ENCODE data around the genes EPHB3, SENP2 and RFC4.

- PRO-cap, 2 experiments: no peak in any of the 2 experiments
- RAMPAGE, long total RNA, 5 experiments: no peak in any of the 5 experiments
These were observed 6.6 kb downstream of the ABCC5 start for GRCh38 chr3:184011052-184011480.

- PRO-cap, 2 experiments: no peak in any of the 2 experiments
- RAMPAGE, long total RNA, 5 experiments: no peak in any of the 5 experiments
These were observed 7.1 kb downstream of the EIF2B5 start for GRCh38 chr3:184142141-184142804.

GRCh38 chr3:184241025-184242456 lies 7.2 kb downstream of the ALG3 start:
- PRO-cap, 2 experiments: no peak in any of the 2 experiments
- RAMPAGE, long total RNA, 5 experiments: no peak in any of the 5 experiments

GRCh38 chr3:184315891-184316240 lies 1.5 kb downstream of the EIF4G1 start:
- PRO-cap, 2 experiments: no peak in any of the 2 experiments
- RAMPAGE, long total RNA, 5 experiments: no peak in any of the 5 experiments

DNA sequence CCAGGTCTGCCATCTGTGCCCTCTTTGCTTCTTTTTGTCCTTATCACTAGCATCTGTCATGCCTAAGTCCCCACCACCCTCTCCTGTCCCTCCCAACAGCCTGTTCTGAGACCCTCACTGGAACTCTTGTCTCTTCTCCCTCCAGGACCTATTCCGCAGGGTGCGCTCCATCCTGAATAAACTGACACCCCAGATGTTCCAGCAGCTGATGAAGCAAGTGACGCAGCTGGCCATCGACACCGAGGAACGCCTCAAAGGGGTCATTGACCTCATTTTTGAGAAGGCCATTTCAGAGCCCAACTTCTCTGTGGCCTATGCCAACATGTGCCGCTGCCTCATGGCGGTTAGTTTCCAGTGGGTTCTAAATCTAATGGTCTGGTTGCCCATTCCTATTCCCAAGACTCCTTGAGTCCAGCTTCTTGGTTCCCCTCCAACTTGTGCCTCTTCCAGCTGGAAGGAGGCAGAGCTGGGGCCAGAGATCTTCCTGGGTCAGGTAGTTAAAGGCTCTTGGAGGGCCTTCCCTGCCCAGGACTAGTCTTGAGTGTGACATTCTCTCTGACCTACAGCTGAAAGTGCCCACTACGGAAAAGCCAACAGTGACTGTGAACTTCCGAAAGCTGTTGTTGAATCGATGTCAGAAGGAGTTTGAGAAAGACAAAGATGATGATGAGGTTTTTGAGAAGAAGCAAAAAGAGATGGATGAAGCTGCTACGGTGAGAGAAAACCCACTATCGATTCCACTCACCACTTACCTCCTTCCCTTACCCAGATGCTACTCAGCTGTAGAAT lies 9.4 kb downstream of the EIF4G1 start:
- PRO-cap, 2 experiments: peak in 1 of 2 experiments; most common minus-strand start position 183 of the sequence (in 1)
- RAMPAGE, long total RNA, 5 experiments: no peak in any of the 5 experiments

DNA sequence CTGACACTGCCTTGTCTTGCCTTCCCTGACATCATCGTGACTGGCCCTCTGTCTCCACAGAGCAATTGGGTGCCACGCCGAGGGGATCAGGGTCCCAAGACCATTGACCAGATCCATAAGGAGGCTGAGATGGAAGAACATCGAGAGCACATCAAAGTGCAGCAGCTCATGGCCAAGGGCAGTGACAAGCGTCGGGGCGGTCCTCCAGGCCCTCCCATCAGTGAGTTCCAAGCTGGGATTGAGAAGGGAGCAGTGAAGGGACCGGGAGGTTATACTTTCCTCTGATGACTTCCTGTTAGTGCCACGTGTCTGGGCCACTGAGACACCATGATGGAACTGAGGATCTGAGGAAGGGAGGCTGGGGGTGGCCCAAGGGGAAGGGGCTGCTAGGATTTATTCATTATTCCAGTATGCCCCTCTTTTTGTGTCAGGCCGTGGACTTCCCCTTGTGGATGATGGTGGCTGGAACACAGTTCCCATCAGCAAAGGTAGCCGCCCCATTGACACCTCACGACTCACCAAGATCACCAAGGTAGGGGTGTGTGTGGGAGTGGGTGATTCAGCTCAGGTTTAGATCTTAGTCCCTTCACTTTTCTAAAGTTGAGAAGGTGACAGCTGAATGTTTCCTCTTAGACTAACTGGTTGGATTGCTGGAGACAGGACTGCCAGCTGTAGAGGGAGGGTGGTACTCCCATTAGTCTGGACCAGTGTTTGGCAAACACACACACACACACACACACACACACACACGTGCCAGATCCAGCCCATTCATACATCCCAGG lies 11.2 kb downstream of the EIF4G1 start:
- PRO-cap, 2 experiments: no peak in any of the 2 experiments
- RAMPAGE, long total RNA, 5 experiments: no peak in any of the 5 experiments

GRCh38 chr3:184561046-184562205 lies at the start of gene EPHB3:
EPHB3 (plus strand) TSS chr3:184561785.
- PRO-cap, 2 experiments: peak in 2 of 2 experiments; most common plus-strand start chr3:184561788 (in 2); most common minus-strand start chr3:184561645 (in 1)
- RAMPAGE, long total RNA, 5 experiments: no peak in any of the 5 experiments

GRCh38 chr3:184566833-184567385 lies 5.3 kb downstream of the EPHB3 start:
- PRO-cap, 2 experiments: no peak in any of the 2 experiments
- RAMPAGE, long total RNA, 5 experiments: no peak in any of the 5 experiments

- PRO-cap, 2 experiments: no peak in any of the 2 experiments
- RAMPAGE, long total RNA, 5 experiments: no peak in any of the 5 experiments
These were observed 32.9 kb downstream of the MAGEF1 start for GRCh38 chr3:184678892-184679529.

- PRO-cap, 2 experiments: no peak in any of the 2 experiments
- RAMPAGE, long total RNA, 5 experiments: no peak in any of the 5 experiments
These were observed 2.3 kb downstream of the VPS8 start for GRCh38 chr3:184814103-184814778.

- PRO-cap, 2 experiments: peak in 2 of 2 experiments; most common plus-strand start chr3:185586231 (in 2); most common minus-strand start chr3:185586105 (in 2)
- RAMPAGE, long total RNA, 5 experiments: start-site peak on the plus strand in 4 of 5 experiments, at chr3:185586292-185586358 at its widest, 30 to 136 reads per replicate
These were observed at the start of gene SENP2 for GRCh38 chr3:185585788-185586922. SENP2 (plus strand) TSS chr3:185586295.

- PRO-cap, 2 experiments: no peak in any of the 2 experiments
- RAMPAGE, long total RNA, 5 experiments: no peak in any of the 5 experiments
These were observed 48.2 kb downstream of the SENP2 start for GRCh38 chr3:185634149-185634880.

DNA sequence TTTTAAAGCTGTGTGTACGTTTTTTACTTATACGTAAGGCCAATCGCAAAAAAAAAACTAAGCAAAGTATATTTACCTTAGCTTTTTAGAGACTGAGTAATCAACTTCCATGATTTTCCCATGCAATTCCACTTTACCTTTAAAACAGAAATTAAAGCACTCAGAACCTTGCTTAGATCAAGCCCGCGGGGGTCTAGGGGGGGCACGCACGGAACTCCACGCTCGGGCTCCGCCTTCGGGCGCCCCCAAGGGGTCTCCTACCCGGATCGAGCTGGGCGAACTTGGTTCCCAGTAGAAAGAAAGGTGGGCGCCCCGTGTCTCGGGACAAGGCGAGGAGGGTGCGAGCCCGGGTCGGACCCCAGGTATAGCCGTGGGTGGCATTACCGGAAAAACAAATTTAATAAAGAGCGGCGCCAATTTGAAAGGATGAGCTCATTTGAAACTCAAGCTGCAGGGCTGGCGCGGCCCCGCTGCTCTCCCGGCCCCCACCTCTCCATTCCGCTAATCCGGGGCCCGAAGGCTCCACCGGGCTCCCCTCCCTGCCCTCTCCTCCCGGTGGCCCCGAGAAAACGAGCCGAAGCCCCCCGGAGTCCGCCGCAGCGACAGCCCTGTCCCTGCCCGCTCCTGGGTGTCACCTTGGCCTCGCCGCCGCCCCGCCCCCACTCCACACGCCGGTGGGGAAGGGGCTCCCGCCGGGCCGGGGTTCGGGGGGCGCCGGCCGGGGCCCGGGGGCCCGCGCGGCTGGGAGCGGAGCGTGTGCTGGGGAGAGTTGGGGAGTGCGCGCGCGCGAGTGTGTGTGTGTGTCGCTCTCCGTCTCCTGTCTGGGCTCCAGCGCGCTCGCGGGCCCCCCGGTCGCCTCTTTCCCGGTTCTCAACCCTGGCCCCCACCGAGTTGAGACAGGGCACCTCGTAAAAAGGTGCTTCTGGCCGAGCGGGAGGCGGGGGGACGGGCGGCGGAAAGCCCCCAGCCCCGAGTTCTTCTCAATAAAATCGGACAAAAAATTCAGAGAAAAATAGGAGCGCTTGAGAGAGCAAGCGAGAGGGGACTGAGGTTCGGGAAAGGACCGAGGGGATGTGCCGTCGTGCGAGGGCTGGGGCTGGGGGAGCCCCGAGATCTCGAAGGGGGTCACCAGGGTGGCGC lies 1.4 kb downstream of the IGF2BP2 start:
- PRO-cap, 2 experiments: peak in 2 of 2 experiments; most common plus-strand start position 667 of the sequence (in 2); most common minus-strand start position 626 of the sequence (in 2)
- RAMPAGE, long total RNA, 5 experiments: start-site peak on the minus strand in 2 of 5 experiments, centred at positions 378 to 675 of the sequence, 7 to 13 reads per replicate

DNA sequence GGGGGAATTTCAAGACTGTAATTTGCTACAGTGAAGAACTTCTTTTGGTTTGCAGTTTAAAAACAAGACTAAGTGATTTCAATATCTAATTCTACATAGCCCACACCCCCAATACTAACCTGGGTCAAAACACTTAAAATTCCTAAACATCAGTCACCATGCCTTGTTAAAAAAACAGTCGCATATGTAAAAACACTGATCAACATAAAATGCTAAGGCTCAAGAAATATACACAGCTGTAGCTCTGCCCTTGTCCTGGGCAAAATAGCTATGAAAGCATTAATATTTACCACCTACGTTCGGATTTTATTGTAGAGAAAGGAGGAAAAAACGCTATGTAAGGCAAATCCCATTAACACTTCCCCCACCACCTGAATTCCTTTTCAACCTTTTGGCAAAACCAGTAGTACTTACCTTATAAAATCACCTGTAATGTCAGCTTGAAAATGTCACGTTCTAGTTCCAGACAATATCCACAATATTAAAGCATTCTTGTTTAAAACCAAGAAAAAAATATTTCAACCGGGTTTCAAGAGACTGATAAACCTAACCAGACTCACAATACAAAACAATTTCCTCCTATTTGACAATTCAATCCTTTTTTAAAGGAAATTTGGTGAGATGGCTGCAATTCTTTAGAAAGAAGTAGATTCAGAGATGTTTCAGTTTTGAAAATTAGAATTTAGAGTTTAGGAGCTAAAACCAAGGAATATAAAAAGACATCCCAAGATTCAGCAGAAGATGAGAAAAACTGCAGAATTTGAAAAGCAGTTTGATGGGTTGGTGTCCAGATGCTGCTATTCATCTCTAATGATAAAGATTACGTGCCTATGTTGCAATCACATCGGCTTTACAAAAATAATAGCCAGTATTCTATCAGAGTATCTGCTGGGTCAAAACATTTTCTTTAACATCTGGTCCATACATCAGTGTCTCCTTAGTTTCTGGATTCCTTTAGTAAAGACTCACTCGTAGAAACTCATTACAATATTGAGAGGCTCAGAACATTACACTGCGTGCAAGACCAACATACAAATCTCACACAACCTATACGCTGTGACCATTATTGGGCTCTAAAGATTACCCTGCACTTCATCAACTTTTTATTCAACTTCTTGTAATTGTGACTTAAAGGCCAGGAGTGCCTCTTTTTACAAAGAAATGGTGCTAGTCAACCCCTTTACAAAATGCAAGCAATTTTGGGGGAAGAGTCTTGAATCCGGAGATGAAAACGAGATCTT lies 3.4 kb downstream of the TRA2B start:
- PRO-cap, 2 experiments: peak in 1 of 2 experiments; most common plus-strand start position 207 of the sequence (in 1); most common minus-strand start position 760 of the sequence (in 1)
- RAMPAGE, long total RNA, 5 experiments: no peak in any of the 5 experiments

GRCh38 chr3:186046784-186047646 lies 61.9 kb downstream of the ETV5 start:
- PRO-cap, 2 experiments: no peak in any of the 2 experiments
- RAMPAGE, long total RNA, 5 experiments: no peak in any of the 5 experiments

DNA sequence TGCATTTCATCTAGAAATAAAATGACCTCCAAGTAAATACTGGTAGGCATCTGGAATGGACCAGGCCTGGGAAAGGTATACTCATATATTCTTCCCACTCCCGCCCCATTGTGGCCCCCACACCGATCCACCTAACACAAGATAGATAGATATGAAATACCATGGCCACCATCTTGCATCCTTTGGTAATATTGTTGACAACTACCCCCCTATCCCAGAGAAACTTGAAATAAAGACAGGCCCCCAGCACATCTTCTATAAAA lies 30.1 kb downstream of the ETV5 start:
- PRO-cap, 2 experiments: no peak in any of the 2 experiments
- RAMPAGE, long total RNA, 5 experiments: no peak in any of the 5 experiments

DNA sequence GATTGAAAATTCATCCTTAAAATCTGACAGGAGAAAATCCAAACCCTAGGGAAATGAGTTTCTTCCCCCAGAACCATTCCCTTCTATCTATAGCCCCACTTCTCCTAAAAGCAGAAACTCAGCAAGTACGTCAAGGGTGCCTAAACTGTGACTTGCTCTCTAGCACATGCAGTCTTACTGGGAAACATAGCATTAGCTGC lies 13.5 kb downstream of the ETV5 start:
- PRO-cap, 2 experiments: no peak in any of the 2 experiments
- RAMPAGE, long total RNA, 5 experiments: no peak in any of the 5 experiments

GRCh38 chr3:186493522-186494309 lies 50.5 kb downstream of the CRYGS start:
- PRO-cap, 2 experiments: peak in 2 of 2 experiments; most common plus-strand start chr3:186493837 (in 2)
- RAMPAGE, long total RNA, 5 experiments: no peak in any of the 5 experiments

GRCh38 chr3:186732446-186732799 lies 15.3 kb downstream of the KNG1 start:
- PRO-cap, 2 experiments: no peak in any of the 2 experiments
- RAMPAGE, long total RNA, 5 experiments: no peak in any of the 5 experiments

GRCh38 chr3:186805987-186807117 lies at the start of gene RFC4:
RFC4 (minus strand) TSS chr3:186806482.
- PRO-cap, 2 experiments: peak in 2 of 2 experiments; most common plus-strand start chr3:186806528 (in 2); most common minus-strand start chr3:186806475 (in 2)
- RAMPAGE, long total RNA, 5 experiments: start-site peak on the minus strand in 3 of 5 experiments, at chr3:186806461-186806482 at its widest, 61 to 84 reads per replicate